Amniotic epithelial cell (primary cell): ENCODE measurements around a stretch of chr12.

GRCh38 chr12:116821089-116821872, 60.0 kb downstream of the HRK start:
- RRBS: no CpG with 5 or more reads among the region's 10 CpGs

- RRBS: no CpG with 5 or more reads among the region's 15 CpGs
Measured at GRCh38 chr12:116855839-116856532, 25.3 kb downstream of the HRK start.

DNA sequence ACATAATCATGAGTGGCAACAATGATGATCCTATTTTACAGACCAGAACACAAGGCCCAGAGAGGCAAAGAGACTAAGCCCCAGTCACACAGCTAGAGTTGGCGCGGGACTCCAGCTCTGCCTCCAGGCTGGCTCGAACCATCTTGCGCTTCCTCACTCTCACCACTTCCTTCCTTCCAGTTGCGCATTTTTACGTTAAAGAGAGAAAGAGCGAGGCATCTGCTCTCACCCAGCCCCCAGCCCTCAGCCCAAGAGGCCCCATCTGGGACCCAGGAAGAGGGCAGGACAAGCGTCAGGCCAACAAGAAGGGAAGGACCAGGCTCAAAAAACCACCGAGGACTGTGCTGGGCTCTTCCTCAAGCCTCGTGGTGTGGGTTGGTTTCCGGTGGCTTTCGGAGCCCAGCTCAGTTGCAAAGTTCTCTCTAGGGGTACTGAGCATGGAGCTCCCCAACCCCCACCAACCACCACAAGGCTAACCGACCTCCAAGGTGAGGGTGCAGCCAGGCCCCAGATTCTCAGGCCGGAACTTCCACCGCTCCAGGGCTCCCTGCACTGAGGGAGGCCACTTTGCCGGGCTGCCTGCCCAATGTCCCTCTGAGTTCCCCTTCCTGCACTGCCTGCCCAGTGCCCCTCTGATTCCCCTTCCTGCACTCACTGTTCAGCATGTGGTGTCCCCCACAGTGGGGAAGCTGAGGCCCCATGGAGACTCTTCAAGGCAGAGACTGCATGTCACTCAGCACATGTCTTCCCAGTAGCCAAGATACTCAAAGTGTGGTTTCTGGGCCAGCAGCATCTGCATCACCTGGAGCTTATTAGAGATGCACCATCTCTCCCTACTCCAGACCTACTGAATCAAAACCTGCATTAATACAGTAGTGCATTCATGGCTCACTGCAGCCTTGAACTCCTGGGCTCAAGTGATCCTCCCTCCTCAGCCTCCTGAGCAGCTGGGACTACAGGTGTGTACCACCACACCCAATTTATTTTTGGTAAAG, 35.8 kb downstream of the TESC start:
- RRBS: 62% methylated on average over 3 of the region's 16 CpGs

GRCh38 chr12:117068329-117068877, 30.8 kb downstream of the TESC start:
- RRBS: no CpG with 5 or more reads among the region's 11 CpGs

DNA sequence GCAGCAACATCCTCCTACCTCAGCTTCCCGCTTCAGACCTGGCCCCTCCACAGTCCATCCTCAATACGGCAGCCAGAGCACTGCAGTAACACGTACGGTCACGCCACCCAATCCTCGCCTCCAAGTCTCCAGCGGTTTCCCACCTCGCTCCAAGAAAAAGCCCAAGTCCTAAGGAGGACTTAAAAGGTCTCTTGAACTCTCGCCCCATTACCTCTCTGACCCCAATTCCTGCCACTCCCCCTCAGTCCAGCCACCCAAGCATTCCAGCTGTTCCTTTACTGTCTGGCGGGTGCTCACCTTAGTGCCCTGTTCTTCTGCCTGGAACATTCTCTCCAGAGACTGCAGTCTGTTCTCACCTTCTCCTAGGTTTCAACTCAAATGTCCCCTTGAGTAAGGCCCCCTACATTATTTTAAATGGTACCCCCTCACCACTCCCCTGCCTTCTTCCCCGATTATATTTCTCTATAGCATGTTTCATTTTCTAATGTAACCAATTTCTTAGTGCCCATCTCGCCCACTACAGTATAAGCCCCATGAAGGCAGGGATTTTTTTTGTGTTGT, 11.8 kb downstream of the FBXO21 start:
- RRBS: no CpG with 5 or more reads among the region's 12 CpGs

DNA sequence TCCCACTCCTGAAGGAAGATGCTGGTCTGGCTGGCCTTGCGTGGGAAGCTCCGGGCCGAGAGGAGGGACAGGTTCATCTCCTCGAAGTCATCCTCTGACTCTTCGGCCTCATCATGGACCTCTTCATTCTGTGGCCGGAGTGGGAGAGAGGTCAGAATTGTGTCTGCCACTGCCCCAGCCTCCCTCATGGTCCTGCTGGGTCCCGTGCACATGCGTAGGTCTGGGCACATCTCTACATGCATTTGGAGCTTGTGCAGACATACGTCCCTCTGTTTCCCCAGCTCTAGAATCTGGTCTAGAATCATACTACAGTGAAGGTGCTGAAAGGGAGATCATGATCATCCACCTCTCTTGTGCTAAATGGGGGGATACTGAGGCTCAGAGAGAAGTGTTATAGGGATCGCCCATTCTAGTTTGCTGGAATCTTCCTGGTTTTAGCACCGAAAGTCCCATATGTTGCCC, 163.7 kb upstream of the NOS1 start:
- RRBS: 78% methylated on average over 5 of the region's 11 CpGs

DNA sequence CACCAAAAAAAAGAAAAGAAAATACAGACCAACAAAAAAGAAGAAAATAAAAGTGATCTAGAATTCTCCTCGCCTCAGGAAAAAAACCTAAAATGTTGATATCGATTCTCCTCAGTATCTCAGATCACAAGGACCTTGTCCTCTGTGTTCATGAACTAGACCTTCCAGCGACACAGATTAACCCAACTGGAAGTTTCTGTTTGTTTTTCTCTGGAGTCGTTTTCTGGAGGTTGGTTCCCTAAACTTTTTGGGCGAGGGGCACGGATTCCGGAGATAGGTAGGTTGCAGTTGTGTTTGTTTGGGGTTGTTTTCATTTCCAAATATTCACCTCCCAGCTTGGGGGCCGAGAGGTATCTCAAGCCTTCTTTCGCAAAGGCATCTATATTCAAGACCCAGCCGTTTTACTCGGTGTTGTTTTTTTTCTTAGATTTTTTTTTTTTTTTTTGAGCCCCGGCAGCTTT, 513 bp upstream of the RFC5 start:
- RRBS: no CpG with 5 or more reads among the region's 12 CpGs

DNA sequence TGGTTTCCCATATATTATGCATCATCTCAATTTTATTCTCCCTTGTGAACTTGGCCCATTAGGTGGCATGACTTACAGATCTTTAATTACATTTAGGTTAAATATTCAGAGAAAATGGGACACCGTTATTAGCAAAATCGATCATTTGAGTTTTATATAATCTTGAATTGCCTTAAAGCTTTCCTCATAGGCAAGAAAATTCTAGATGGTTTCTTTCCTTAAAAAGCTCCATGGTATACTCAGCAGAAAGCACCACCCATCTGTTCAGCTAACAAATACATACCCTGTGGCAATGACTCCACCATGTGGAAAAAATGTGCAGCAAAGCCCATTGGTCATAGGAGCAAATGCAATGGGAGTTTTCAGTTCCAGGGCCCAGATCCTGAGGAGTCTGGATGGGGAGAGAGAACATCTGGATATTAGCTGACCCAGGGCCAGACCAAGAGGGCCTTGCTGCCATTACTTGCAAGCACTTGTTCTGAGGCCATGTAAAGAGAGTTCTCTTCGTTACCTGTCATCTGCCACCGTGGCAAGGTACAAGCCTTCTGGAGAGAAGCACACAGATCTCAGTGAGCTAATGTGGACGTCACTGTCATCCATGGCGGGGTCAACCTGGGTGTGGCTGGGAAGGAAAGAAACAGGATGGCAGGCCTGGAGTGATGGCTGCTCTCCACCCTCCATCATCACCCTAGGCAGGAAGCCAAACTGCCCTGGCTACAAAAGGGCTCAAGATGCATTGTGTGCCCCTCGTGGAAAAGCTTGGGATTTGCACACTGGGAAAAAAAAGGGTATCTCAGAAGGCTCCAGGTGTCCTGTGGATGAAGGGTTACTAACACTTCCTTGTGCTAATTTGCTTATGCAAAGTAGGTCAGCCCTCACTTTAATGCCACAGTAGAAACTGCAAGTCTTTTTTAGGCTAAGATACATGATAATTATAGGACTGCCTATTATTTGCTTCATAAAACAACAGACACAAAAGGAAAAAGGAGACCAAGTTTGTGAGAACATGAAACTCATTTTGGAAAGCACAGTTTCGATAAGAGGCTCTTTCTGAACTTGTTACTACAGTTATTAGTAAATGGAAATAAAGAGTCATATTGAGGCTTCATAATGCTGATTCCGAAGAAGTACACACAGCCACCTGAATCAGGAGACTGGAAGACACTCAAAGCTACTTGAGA, 18.6 kb downstream of the RFC5 start:
- RRBS: no CpG with 5 or more reads among the region's 9 CpGs

DNA sequence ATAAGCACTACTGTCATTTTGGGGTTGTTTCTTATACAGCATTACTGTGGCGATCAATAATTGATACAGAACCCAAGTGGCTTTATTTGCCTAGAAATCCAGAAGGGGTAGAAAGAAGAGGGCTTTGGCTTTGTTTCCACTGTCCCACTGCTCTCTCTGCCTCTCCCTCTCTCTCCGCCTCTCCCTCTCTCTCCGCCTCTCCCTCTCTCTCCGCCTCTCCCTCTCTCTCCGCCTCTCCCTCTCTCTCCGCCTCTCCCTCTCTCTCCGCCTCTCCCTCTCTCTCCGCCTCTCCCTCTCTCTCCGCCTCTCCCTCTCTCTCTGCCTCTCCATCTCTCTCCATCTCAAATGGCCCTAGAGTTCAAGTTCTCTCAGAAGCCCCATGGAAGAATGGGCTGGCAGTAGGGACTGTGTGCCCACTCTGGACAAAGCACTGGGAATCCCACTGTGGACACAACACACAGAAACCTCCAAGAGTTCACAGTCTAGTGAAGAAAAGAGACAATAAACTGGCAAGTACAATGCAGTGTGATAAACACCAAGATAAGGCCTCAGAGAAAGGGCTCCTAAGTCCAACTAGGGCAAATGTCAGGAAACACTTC, 5.6 kb downstream of the VSIG10 start:
- RRBS: no CpG with 5 or more reads among the region's 9 CpGs

DNA sequence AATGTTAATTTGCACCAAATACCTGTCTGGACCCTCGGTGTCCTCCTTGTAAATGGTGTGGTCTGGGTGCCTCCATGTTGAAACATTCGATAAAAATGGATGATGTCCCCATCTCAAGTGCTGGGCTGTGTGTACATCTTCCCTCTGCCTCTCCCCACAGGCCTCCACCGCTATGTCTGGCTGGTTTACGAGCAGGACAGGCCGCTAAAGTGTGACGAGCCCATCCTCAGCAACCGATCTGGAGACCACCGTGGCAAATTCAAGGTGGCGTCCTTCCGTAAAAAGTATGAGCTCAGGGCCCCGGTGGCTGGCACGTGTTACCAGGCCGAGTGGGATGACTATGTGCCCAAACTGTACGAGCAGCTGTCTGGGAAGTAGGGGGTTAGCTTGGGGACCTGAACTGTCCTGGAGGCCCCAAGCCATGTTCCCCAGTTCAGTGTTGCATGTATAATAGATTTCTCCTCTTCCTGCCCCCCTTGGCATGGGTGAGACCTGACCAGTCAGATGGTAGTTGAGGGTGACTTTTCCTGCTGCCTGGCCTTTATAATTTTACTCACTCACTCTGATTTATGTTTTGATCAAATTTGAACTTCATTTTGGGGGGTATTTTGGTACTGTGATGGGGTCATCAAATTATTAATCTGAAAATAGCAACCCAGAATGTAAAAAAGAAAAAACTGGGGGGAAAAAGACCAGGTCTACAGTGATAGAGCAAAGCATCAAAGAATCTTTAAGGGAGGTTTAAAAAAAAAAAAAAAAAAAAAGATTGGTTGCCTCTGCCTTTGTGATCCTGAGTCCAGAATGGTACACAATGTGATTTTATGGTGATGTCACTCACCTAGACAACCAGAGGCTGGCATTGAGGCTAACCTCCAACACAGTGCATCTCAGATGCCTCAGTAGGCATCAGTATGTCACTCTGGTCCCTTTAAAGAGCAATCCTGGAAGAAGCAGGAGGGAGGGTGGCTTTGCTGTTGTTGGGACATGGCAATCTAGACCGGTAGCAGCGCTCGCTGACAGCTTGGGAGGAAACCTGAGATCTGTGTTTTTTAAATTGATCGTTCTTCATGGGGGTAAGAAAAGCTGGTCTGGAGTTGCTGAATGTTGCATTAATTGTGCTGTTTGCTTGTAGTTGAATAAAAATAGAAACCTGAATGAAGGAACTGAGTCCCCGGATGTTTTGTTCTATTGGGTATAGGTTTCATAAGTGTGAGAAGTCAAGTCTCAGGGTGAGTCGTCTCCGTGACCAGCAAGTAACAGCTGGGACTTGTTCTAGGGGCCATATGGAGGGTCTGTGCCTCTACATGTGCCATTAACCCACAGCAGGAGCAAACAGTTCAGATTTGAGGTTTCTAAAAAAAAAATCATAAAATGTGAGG, 9.0 kb downstream of the PEBP1 start:
- RRBS: no CpG with 5 or more reads among the region's 21 CpGs

GRCh38 chr12:118358897-118359449, 13.7 kb downstream of the TAOK3 start:
- RRBS: no CpG with 5 or more reads among the region's 7 CpGs

DNA sequence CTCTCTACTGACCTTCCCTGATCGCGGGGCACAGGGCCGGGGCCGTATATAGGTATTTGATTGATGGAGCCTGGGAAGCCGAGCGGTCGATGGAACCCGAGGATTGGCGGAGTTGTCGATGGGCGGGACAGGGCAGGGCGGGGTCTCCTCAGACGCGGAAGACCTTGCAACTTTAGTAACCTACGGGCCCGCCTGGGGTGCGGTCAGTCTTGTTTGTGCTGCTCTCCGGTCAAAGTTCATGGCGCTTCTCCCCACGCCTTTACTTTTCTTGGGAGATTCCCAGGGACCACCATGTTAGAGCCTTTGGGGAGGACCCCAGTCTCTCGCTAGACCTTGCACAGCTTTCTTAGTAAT, 285 bp upstream of the TAOK3 start:
- RRBS: 1% methylated on average over 3 of the region's 21 CpGs

DNA sequence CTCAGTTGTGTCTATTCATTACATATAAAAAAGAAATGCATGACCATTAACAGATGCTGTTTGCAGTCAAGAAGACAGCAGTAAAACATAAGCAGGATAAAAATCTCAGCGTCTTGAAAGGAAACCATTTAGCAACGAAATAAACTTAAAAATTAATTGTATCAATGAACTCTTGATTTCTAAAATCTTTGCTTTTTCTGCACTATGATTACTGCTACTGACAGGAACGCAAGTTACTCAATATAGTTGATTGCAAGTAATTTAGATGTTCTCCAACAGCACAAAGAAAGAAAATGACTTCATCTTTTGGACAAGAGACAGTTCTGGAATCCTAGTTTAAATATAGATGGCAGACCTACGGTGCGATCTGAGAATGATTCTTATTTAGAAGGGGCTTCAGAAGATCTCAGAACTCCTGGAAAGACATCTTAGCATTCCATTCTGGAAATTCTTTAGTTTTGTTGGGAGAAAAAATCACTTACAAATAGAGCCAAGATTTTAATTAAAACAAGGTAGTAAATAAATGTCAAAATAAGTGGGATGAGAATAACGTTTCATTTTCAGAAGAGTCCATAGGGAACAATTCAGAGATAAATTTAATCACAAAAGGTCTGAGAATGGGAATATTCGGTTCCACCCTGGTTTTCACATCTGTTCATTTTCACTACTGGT, 1.4 kb upstream of the SUDS3 start:
- RRBS: no CpG with 5 or more reads among the region's 7 CpGs

DNA sequence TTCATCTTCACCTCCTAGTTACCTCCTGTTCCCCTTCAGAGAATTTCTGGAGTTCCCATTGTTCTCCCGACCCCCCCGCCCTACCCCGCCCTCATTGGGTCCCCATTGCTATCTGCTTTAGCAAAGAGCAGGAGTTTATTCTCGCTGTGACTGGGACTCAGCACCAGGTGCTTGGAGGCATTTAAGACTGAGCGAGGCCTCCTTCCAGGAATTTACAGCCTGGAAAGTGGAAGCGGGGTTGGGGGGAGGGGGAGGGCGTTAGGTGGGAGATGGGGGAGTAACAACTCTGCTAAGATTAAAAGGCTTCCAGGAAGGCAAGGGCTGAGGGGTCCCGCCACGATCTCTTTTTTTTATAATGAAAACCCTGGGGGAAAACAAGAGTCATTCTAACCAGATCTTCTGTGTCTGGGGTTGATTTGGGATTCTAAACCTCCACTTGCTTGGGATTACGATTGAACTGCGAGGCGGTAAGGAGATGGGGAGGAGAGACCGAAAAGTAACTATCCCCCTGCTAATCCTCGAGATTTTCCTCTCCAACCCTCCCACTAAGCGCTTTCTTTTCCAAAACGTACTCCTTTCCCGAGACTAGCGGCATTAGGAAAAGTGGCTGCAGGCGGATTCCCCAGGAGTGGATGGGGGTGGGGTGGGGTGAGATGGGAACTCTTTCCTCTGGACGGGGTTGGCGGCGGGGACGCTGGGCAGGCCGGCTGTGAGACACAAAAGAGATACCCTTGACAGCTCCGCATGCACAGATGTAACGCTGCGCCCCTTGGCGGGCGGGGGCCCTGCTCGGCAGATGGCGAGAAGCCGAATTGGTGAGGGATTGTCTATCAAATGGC, 1.0 kb upstream of the SRRM4 start:
- RRBS: no CpG with 5 or more reads among the region's 32 CpGs

DNA sequence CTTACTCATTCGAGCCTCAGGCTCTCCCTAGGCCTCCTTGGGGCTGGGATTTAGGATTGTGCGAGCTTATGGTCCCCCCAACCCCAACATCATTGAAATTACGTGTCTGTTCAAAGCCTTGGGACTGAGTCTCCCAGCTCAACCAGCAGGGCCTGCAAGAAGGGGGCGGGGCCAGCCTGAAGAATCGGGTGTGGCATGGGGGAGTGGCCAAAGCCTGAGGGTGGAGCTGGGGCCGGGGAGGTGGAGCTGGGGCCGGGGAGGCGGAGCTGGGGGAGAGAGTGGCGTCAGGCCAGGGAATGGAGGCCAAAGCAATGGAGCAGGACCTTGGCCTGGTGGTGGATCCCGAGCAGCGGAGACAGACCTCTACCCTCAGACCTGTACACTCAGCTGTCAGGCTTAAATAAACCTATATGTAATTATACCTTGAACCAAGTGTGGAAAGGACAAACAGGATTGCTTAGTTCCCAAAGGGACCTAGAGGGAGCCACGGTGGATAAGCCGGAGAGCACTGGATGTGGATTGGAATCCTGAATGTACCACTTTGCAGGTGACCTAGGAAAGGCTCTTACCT, 24.2 kb upstream of the HSPB8 start:
- RRBS: no CpG with 5 or more reads among the region's 13 CpGs

DNA sequence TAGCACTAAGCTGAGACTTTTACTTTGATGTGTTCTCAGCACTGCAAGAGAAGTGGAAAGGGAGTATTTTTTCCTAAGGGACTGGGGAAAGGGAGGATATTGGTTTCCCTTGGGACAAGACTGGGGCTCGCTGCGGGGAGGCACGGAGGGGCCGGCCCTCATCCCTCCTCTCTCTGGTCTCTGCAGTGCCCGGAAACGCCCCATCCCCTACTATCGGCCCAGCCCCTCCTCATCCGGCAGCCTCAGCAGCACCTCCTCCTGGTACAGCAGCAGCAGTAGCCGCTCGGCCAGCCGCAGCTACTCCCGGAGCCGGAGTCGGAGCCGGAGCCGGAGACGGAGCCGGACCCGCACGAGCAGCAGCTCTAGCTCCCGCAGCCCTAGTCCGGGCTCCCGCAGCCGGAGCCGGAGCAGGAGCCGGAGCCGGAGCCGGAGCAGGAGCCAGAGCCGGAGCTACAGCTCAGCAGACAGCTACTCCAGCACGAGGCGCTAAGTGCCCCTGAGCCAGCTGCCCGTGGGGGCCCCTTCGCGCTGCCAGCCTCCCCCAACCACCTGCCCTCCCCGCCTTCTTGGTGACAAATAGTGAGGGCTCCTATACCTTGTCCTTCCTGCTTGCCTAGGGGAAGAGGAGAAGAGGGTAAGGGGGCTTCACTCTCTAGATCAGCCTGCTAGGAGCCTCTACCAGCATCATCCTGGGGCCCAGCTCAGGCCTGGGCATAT, 22.3 kb upstream of the HSPB8 start:
- RRBS: 33% methylated on average over 12 of the region's 35 CpGs

GRCh38 chr12:119257994-119258749, 76.4 kb upstream of the CCDC60 start:
- RRBS: 41% methylated on average over 2 of the region's 10 CpGs

- RRBS: no CpG with 5 or more reads among the region's 11 CpGs
Measured at GRCh38 chr12:119699276-119699791, 31.4 kb downstream of the PRKAB1 start.

DNA sequence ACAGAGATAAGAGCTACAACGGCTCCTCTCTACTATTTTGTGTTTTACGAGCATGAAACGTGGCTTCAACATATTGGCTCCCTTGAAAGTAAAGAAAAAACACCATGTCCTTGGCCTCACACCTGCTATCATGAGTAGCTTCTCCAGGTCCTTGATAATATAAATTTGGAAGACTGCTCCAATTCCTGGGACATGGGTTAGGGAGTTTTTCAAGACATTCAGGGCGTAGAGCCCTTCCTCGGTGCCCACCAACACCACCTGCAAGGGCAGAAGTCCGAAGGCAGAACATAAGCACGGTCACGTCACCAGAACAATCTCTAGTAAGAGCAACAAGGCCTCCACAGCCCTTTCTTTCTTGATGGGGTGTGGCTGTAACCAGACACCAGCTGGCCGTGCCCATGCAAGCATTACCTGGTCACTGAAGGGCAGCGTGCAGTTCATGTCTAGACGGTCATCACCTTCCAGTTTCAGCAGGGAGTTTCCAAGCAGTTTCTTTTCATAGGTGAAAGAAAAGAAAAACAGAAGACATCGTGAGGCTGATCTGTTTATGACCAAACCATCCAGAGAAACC, 42.3 kb downstream of the PRKAB1 start:
- RRBS: no CpG with 5 or more reads among the region's 12 CpGs